ENCODE measurements around the genes ZMYND19 and EHMT1.

- PRO-cap, result no peak
Observed at GRCh38 chr9:137353364-137354333, 51.6 kb upstream of the NRARP start.

GRCh38 chr9:137417152-137418031 lies 5.6 kb downstream of the EXD3 start:
- PRO-cap, result no peak

DNA sequence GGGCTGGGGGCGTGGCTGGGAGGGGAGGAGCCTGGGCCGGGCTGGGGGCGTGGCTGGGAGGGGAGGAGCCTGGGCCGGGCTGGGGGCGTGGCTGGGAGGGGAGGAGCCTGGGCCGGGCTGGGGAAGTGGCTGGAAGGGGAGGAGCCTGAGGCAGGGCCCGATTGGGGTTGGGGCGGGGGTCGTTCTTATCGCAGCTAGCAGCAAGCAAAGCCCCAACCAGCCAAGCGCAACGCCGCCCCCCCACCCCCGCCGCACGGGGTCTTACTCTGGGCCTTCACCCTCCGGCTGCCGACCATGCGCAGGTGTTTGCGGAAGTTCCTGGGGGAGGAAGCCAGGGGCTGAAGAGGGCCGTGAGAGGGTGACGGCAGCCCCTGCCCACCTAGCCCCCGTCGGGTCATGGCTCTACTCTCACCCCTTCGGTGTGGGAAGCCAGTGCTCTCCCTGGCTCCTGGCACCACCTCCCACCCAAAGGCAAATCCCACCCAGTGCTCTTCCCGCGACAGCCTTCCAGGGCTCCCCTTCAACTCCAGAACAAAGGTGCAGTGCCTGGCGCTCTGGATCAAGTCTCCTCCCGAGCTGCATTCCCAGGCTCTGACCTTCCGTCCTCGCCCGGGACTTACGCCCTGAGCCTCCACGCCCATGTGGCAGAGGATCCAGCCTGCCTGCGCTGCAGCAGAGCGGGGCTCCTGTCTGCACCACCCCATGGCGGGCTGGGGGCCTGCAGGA lies 4.8 kb downstream of the NSMF start:
- PRO-cap, result no peak

DNA sequence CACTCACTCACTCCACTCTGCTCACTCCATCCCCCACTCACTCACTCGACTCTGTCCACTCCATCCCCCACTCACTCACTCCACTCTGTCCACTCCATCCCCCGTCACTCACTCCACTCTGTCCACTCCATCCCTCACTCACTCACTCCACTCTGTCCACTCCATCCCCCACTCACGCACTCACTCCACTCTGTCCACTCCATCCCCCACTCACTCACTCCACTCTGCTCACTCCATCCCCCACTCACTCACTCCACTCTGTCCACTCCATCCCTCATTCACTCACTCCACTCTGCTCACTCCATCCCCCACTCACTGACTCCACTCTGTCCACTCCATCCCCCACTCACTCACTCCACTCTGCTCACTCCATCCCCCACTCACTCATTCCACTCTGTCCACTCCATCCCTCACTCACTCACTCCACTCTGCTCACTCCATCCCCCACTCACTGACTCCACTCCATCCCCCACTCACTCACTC lies 32.2 kb downstream of the PNPLA7 start:
- PRO-cap, result no peak

DNA sequence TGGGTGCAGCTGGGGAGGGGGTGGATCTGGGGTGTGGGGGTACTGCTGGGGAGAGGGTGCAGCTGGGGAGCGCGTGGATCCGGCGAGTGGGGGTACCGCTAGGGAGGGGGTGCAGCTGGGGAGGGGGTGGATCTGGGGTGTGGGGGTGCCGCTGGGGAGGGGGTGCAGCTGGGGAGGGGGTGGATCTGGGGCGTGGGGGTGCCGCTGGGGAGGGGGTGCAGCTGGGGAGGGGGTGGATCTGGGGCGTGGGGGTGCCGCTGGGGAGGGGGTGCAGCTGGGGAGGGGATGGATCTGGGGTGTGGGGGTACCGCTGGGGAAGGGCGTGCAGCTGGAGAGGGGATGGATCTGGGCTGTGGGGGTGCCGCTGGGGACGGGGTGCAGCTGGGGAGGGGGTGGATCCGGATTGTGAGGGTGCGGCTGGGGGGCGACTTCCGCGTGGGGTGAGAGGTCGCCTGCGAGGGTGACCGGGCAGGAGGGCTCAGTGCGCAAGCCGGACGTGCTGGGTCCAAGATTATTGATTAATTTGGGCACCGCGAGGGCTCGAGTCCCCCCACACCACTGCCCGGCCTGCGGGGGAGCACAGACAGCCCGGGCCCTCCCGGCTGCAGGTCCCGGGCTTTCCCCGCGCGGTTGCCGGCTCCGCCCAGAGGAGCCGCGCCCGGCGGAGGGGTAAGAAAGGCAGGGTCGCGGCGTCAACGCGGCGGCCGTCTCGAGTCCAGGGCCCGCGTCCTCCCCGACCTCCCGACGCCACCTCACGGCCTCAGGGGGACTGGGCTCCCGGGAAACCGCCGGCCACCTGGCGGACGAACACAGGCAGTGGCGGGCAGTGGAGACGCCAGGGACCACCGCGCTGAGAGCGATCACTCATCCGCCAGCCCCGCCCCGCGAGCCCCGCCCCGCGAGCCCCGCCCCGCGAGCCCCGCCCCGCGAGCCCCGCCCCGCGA lies 630 bp upstream of the MRPL41 start:
- PRO-cap, result unidirectional peak, minus-strand start at position 771 of the sequence

DNA sequence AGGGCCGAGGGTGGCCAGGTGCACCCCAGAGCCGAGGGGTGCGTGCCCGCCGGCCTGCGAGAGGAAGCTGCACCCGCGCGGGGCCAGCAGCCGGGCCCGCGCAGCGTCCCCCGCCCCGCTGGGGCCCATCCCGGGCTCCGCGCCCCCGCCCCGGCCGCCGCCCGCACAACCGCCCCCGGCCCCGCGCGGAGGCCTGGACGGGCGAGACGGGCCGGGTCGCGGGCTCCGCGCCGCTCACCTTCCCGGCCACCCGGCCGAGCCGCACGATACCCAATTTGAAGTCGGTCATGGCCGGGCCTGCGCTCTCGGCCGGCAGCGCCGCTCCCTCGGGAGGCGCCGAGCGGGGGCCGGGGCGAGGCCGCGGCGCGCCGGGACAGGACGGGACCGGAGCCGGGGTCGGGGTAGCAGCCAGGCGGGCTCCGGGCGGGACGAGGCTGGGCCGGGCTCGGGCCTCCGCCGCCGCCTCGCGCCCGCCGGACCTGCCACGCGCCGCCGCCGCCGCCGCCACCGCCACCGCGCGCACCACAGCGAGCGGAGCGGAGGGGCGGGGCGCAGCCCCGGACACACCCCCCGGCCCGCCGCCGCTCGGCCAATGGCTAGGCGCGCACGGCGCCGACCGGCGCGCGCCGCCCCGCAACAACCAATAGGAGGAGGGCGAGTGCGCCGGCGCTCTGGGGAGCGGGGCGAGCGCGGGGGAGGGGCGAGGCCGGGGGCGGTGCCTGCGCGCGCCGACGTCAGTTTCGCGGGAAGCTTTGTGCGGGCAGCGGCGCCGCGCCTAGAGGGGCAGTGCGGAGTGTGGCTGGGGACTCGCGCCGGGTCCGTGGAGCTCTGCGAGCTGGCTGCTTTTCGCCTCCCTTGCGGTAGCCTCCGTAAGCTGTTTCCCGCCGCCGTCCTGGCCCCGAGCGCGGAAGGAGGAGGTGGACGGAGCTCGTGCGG lies at the start of gene ZMYND19:
Gene ZMYND19, minus strand, starts transcription at position 538 of the 936 bp plus-strand sequence.
- PRO-cap, result bidirectional peak, plus-strand start at position 737 of the sequence, minus-strand start at position 526 of the sequence

DNA sequence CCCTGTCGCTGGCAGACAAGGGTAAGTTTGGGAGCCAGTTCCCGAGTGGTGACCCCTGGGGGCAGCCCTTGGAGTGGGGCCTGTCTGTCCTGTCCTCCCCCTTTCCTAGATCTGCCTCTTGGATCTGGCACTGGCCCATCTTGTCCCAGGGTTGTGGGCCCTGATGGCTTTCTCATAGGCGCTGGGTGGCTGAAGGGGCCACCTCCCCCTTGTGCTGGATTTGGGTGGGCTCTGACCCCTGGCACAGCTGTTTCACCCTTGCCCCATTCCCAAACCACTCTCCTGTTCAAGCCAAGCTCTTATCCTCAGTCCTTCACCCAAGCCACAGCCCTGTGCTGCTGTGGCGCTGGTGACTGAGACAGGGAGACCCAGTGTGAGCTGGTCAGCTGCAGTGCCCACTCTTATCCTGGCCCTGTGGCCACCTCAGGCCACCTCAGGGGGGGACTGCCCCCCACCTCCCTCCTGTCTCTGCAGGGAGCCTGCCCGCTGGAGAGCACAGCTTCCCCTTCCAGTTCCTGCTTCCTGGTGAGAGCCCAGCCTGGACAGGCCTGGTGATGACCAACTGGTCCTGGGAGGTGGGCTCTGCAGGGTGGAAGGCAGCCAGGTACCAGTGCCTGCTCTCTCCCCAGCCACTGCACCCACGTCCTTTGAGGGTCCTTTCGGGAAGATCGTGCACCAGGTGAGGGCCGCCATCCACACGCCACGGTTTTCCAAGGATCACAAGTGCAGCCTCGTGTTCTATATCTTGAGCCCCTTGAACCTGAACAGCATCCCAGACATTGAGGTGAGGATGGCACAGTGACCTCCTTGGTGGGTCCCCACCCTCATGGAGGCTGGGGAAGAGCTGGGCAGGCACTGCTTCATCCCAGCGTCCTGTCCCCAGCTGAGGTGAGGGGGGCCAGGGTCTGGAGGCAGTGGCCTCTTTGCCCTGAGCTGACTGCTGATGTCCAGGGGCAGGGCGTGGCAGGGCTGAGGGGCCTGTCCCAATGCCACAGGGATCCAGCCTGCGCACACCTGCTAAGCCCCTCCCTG lies 5.5 kb upstream of the EHMT1 start:
- PRO-cap, result no peak

DNA sequence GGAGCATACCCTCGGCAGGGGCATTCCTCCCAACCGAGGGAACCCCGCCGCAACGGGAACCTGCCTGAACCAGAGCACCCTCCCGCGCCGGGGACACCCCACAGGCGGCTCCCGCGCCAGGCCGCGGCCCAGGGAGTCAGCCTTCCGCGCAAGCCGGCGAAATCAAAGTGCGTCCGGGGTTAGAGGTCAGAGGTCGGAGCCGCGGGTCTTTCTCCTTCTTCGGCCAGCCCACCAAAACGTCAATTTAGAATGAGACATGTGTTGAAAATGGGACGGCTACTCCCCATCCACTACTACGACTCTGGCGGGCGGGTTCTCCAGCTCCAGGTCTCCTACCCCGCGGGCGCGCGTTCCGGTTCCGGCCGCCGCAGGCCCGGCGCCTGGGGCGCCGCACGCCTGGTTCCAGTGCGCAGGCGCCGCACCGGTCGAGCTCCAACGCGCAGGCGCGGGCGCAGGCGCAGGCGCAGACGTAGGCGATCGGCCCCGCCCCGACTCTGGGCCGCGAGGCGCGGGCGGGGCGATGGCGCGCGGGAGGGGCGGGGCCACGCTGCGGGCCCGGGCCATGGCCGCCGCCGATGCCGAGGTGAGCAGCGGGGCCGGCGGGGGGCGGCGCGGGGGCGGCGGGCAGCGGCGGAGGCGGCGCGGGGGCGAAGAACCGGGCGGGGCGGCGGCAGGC lies at the start of gene EHMT1:
Gene EHMT1, plus strand, starts transcription at position 539 of the 676 bp plus-strand sequence.
- PRO-cap, result bidirectional peak, plus-strand start at position 286 of the sequence, minus-strand start at position 303 of the sequence; bidirectional peak, plus-strand start at position 520 of the sequence, minus-strand start at position 354 of the sequence

DNA sequence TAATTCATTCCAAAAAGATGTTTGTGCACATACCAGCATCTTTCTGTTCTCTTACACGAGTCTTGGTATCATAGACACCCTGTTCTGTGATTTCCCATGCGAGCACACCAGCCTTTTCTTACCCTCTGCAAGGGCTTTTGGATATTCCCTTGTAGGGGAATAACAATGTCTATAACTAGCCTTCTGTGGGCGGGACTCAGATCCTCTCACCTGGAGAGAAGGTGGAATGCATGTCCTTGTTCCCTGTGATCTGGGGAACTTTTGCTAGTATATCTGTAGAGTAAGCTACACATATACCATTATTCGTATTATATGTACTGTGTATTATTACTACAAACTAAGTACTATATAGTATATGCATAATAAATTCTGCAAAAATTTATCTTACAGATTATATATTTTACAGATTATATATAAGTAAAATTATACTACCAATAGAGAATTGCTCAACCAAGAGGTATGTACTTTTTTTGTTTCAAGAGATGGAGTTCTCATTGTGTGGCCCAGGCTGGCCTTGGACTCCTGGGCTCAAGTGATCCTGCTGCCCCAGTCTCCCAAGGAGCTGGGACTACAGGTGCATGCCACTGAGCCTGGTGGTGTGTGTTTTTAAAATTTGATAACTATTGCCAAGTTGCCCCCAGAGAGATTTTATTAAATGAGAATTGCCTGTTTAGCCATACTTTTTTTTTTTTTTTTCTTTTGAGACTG lies 45.0 kb downstream of the EHMT1 start:
- PRO-cap, result no peak

GRCh38 chr9:137723836-137724526 lies 105.2 kb downstream of the EHMT1 start:
- PRO-cap, result no peak

DNA sequence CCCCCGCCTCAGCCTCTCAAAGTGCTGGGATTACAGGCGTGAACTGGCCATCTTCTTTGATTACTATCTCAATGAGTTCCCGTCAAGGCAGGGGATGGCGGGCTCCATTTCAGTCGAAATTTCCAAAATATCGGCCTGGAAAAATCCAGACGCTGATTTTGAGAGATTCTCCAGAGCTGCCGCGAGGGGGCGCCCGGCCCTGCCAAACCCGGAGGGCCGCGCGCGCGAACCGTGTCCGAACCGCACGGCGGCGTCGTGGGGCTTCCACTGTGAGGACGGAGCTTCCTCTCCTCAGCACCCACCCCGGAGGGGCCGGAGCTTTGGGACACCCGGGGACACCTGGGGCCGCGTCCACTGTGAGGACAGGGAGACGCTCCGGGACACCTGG lies 269.9 kb downstream of the CACNA1B start:
- PRO-cap, result no peak